Neural progenitor cell (in vitro differentiated cells): ENCODE results near the gene RIPOR1.

- RAMPAGE, long total RNA = no peak
These were observed 605 bp upstream of the HSD11B2 start for GRCh38 chr16:67430328-67430704.

DNA sequence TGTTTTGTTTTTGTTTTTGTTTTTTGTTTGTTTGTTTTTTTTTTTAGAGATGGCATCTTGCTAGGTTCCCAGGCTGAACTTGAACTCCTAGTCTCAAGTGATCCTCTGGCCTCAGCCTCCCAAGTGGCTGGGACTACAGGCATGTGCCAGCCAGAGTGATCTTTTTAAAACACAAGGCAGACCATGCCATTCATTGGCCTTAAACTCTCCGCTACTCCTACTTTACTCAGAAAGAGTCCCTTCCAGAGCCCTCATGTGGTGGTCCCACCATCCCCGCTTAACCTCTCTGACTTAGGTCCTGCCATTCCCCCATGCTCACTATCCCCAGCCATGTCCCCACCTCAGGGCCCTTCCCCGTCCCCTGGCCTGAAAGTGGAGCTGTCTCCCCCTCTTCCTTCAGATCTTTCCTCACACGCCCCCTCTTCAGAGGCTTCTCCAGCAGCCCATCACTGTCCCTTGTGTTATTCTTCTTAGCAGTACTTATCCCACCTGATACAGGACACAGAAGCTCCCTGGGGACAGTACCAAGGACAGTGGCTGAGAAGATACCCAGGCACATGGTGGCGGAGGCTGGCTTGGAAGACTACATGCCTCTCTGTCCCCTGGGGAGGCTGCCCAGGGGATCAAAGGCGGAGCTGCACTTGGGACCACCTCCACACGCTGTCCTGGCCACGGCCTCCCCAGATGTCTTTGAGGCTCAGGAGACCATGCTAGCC is 23.8 kb downstream of the HSD11B2 start:
- RAMPAGE, long total RNA = no peak

GRCh38 chr16:67528185-67529334 is at the start of gene RIPOR1:
TSS of gene RIPOR1 (plus strand) at chr16:67528829.
- RAMPAGE, long total RNA = no peak

DNA sequence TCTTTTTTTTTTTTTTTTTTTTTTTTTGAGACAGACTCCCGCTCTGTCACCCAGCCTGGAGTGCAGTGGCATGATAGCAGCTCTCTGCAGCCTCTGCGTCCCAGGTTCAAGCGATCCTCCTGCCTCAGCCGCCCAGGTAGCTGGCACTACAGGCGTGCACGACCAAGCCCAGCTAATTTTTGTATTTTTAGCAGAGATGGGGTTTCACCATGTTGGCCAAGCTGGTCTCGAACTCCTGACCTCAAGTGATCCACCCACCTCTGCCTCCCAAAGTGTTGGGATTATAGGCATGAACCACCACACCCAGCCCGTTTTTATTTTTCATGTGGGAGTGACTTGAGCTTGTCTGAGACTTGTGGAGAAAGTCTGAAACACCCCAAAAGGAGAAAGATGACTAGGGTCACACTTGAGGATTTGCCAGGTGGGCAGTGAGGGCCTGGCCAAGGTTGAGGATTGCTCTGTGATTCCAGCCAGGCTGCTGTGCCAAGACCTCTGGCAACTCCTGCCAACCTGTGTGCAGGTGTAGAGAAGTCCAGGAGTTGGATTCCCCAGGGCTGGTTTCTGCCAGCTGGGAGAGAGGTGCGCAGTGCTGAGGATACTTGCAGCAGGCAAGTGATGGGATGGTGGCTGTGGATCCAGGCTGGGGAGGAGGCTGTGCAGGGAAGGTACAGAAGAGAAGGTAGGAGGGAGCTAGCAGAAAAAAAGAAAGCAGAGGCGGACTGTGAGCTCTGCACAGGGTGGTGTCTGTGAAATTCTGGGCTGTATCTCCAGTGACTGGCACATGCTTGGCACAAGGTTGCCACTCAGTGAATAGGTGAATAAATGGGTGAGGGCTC is 6.4 kb downstream of the RIPOR1 start:
- RAMPAGE, long total RNA = no peak

- RAMPAGE, long total RNA = no peak
These were observed 2.4 kb downstream of the ENKD1 start for GRCh38 chr16:67664123-67664677.

- RAMPAGE, long total RNA = no peak
These were observed 1.2 kb downstream of the C16orf86 start for GRCh38 chr16:67667625-67668378.

DNA sequence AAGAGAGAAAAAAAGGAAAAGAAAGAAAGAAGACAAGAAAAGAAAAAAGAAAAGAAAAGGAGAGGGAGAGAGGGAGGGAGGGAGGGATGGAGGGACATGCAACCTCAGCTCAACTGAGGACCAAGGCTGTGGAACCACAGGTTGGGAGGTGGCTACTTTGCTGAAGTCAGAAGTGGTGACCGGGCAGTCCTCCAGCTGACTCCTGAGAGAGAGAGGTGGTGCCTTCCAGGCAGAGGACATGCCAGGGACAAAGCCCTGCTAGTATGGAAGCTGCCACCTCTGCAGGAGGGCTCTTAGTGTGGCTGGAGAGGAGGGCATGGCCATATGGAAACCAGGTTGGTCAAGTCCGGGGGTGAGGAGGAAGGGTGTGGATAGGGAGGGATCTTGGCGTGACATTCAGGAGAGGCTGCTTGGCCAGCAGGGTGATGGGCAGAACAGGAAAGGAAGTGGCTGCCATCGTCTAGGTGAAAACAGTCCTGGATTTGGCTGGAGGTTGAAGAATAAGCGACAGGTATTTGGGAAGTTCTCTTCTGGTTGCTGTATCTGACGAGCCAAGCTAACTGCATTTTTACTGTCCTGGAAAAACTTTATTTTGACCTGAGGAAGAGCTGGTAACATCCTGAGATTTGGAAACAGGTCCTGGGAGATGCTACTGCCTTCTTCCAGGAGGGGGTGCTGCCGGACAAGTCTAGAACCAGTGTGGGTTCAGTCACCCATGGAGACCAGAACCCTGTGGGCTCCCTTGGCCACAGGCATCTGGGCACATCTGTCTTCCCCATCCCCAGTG is 5.8 kb downstream of the C16orf86 start:
- RAMPAGE, long total RNA = no peak

GRCh38 chr16:67716090-67716806 is 2.9 kb downstream of the GFOD2 start:
- RAMPAGE, long total RNA = no peak

GRCh38 chr16:67770285-67770886 is 36.0 kb downstream of the RANBP10 start:
- RAMPAGE, long total RNA = no peak

DNA sequence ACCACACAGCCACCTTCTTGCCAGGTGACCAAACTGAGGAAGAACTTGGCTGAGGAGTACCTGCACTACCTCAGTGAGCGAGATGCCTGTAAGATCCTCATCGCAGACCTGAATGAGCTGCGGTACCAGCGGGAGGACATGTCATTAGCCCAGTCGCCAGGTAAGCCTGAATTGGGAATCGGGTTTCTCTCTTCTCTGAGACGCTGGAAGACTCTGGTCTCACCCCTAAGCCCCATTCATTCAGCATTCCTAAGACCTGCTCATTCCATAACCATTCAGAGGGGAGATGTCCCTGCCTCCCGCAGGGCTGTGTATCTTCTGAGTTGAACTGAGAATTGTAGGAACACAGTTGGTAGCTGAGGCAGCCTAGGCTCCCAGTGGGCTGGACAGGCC is 17.0 kb upstream of the THAP11 start:
- RAMPAGE, long total RNA = no peak

- RAMPAGE, long total RNA = no peak
These were observed 13.7 kb downstream of the CTRL start for GRCh38 chr16:67917764-67918657.

GRCh38 chr16:67945755-67946494 is 2.0 kb upstream of the LCAT start:
- RAMPAGE, long total RNA = no peak

DNA sequence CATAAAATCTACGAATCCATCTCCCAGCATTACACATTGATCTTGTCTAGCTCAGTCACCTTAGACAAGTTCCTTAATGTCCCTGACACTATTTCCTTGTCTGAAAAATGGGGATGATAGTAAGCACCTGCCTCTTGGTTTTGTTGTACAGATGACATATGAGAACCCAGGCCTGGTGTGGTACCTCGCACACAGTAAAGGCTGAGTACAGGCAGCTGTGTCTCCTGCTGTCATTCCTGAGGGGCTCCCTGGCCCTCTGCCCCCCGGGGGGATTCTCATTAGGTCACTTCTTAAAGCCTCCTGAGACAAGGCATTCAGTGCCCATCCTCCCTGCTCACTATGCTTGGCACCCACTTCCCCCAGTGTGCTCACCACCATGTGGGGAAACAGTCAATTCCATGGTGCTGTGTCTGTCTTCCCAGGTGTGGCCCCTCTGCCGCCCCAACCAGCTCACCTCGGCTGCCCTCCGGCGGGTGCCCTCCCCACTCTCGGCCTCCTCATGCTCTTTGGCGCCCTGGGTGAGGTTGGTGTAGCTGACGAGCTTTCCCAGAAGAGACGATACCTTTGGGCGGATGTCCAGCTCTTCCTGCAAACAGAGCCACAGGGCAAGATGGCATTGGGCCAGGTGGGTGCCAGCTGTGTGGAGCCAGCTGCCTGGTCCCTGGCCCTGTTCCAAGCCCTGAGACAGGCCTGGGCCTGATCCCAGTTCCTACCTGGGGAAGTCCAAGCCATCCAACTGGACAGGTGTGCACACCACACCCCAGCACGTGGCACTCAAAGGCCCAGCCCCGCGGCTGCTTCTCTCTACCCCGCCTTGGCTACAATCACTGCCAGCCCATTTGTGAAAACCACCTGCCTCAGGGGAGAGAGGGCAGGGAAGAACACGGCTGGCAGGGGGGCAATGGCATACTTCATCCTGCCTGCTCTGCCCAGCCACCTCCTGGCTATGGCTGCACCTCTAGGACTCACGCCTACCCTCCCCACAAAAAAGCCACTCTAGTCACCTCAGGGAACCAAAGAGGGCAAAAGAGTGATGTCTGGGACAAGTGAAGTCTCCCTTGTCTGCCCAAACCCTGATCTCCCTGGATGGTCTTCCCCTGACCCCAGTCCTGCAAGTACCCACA is 7.0 kb downstream of the SLC12A4 start:
- RAMPAGE, long total RNA = no peak

- RAMPAGE, long total RNA = no peak
These were observed 8.9 kb downstream of the DUS2 start for GRCh38 chr16:68031877-68032538.

- RAMPAGE, long total RNA = no peak
These were observed 19.5 kb downstream of the SLC7A6 start for GRCh38 chr16:68283531-68284516.

DNA sequence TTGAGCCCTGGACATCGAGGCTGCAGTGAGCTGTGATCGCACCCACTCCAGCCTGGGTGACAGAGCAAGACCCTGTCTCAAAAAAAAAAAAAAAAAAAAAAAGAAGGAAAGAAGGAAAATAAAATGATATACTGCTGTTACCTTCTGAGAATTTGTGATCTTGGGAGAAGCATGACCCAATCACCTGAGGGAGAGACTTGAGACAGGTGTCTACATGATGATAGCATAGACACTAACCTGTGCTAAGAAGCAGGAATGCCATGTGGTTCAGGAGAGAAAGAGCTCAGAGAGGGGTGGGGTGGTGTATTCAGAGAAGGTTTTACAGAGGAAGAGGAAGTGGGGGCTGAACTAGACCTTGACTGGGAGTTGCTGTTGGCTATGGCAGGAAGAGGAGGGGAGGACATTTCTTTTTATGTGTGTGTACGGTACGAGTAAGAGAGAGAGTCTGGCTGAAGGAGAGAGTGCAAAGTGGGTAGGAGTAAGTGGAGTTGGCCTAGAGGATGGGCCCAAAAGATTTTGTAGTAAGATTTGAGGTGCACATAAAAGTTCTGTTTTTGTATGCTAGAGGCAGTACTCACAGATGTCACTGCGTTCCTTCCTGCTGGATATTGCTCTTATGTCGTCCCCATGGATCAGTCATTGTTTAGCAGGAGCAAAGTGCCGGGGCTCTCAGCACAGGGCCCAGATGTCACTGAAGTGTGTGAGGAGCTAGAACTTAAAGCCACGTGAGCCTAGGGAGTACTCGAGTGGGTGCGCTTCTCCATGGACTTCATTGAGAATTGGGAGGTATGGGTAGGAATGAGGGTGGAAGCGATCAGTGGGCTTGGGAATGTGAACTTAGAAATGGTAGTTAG is 21.9 kb downstream of the SLC7A6 start:
- RAMPAGE, long total RNA = no peak

- RAMPAGE, long total RNA = no peak
These were observed 9.9 kb downstream of the SLC7A6OS start for GRCh38 chr16:68300436-68301665.

GRCh38 chr16:68635870-68636668 is 9.0 kb upstream of the CDH3 start:
- RAMPAGE, long total RNA = no peak

- RAMPAGE, long total RNA = no peak
These were observed 904 bp upstream of the CDH3 start for GRCh38 chr16:68644278-68644534.

DNA sequence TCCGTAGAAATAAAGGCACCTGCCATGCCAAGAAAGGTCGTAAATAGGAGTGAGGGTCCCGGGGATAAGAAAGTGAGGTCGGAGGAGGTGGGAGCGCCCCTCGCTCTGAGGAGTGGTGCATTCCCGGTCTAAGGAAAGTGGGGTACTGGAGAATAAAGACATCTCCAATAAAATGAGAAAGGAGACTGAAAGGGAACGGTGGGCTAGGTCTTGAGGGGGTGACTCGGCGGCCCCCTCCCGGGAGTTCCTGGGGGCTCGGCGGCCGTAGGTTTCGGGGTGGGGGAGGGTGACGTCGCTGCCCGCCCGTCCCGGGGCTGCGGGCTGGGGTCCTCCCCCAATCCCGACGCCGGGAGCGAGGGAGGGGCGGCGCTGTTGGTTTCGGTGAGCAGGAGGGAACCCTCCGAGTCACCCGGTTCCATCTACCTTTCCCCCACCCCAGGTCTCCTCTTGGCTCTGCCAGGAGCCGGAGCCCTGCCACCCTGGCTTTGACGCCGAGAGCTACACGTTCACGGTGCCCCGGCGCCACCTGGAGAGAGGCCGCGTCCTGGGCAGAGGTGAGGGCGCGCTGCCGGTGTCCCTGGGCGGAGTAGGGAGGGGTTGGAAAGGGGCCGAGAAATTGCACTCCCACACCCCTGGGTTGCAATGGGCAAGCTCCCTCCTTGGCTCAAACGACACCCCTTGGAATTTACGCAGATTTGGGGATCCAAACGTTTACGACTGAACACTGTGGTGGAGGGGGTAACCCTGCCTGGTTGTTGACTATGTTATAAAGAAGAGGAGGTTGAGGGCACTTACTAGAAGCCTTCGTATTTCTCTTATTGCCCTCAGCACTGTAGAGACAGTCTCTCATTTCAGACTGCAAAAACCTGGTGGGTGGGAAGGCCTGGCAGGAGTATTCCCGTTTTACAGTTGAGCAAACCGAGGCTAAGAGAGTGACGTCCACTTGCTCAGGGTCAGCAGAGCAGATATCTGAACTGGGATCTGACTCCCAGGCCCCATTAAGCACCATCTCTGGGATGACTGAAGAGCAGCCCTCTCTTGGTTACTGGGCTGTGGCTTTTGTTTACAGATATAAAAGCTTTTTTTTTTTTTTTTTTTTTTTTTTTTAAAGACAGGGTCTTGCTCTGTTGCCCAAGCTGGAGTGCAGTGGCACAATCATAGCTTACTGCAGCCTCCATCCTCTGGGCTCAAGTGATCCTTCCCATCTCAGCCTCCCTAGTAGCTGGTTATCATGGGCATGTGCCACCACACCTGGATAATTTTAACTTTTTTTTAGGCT is 1.2 kb downstream of the CDH1 start:
- RAMPAGE, long total RNA = no peak